Helper T cell (primary cell): ENCODE data around the gene TNPO1.

DNA sequence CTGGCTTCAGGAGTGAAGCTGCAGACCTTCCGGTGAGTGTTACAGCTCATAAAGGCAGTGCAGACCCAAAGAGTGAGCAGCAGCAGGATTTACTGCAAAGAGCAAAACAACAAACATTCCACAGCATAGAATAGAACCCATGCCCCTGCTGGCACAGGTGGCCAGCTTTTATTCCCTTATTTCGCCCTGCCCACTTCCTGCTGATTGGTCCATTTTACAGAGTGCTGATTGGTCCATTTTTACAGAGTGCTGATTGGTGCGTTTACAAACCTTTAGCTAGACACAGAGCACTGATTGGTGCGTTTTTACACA, 7.5 kb upstream of the CENPH start:
- PRO-cap, 2 experiments = no peak in any of the 2 experiments

GRCh38 chr5:69361860-69362573, 7.3 kb downstream of the AK6 start:
- PRO-cap, 2 experiments = no peak in any of the 2 experiments

DNA sequence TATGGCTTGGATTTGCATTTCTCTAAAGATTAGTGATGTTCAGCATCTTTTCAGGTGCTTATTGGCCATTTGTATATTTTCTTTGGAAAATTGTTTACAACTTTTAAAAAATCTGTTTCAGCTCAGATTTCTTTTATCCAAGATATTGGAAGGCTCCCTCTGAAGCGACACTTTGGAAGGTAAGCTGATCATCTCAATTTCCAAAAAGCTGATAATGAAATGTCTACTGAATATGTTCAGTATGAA, 4.6 kb upstream of the MARVELD2 start:
- PRO-cap, 2 experiments = no peak in any of the 2 experiments

DNA sequence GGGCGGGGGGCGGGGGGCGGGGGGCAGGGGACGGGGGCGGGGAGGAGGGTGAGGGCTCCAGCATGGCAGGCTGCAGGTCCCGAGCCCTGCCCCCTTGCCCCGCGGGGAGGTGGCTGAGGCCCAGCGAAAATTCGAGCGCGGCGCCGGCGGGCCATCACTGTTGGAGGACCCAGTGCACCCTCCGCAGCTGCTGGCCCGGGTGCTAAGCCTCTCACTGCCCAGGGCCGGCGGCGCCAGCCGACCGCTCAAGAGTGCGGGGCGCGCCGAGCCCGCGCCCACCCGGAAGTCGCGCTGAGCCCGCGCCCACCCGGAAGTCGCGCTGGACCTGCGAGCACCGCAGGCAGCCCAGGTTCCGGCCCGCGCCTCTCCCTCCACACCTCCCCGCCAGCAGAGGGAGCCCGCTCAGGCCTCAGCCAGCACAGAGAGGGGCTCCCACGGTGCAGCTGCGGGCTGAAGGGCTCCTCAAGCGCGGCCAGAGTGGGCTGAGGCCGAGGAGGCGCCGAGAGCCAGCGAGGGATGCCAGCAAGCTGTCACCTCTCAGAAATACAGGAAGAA, 165.5 kb upstream of the BDP1 start:
- PRO-cap, 2 experiments = no peak in any of the 2 experiments

DNA sequence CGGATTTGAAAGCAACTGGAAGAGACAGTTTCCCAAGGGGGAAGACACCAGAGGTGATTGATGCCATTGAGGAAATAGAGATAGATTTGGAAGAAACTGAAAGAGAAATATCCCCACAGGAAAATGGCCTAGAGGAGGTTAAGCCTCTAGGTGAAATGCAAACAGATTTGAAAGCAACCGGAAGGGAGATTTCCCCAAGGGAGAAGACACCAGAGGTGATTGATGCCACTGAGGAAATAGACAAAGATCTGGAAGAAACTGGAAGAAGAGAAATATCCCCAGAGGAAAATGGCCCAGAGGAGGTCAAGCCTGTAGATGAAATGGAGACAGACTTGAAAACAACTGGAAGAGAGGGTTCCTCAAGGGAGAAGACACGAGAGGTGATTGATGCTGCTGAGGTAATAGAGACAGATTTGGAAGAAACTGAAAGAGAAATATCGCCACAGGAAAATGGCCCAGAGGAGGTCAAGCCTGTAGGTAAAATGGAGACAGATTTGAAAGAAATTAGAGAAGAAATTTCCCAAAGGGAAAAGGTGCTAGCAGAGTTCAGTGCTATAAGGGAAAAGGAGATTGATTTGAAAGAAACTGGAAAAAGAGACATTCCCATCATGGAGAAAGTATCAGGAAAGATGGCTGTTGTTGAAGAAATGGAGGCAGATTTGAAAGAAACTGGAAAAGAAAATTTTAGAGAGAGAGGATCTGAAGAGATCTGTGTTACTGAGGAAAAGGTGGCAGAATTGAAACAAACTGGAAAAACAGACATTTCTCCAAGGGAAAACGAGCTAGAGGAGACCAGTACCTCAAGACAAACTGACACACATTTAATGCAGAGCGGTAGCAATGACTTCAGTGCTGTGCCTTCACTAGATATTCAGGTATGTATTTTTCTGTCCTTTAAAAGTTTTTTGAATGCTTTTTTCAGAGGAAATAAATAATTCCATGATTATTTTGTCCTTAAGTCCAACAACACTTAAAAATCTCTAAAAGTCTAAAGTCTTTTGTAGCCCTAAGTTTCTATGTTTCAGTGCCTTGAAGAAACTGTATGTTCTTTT, 55.2 kb downstream of the BDP1 start:
- PRO-cap, 2 experiments = no peak in any of the 2 experiments

- PRO-cap, 2 experiments = no peak in any of the 2 experiments
Observed at GRCh38 chr5:71631926-71632759, 45.0 kb downstream of the MCCC2 start.

- PRO-cap, 2 experiments = no peak in any of the 2 experiments
Observed at GRCh38 chr5:71694079-71694560, 25.0 kb upstream of the CARTPT start.

- PRO-cap, 2 experiments = no peak in any of the 2 experiments
Observed at GRCh38 chr5:71938589-71939366, 168.5 kb upstream of the MAP1B start.

DNA sequence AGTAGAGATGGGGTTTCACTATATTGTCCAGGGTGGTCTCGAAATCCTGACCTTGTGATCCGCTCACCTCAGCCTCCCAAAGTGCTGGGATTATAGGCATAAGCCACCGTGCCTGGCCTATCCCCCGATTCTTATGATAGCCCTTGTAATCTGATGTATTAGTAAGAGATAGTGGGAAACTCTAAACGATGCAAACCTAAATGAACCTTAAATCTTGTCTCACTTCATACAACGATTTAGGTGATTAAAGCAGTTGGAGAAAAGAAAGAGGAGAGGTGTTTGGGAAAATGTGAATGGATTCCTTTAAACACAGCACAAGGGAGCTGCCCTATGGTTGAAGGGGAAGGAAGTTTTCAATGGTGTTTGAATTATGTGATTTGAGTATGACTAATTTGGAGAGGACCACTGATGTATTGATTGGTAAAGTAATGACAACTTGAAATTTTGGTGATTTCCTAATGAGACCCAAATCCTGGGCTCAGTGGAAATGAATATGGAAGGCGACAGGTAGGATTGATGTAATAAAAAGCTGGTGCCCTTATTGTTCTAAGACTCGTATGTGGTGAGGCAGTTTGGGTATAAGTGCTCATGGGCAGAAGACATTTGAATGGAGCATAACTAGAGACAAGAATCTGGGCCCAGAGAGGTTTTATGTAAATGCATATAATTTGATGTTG, 51.1 kb downstream of the MAP1B start:
- PRO-cap, 2 experiments = no peak in any of the 2 experiments

DNA sequence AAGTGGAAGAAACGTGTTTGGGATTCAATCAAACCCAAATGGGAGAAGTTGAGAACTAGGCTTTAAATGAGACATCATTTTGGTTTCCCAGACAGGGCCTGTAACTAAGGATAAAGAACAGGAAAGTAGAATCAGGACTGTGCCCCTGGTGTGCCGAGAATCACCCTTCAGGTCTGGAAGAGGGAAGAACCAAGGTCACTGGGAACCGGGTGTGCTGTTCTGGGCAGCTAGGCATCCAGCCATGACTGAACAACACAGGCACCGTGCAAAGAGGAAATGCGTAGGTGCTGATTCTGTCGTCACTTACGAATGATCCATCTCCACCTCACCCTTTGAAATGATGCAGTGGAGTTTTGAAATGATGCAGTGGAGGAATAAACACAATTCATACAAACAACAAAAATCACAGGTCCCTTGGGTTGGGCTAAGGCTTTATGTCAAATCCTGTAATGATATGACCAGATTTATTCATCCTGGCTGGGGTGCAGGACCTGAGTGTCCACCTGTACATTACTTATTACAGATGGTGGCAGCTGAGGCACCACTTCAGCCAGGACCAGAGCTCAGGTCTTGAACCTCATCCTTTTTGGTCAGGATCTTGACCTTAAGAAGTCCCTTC, 64.4 kb downstream of the MAP1B start:
- PRO-cap, 2 experiments = no peak in any of the 2 experiments

DNA sequence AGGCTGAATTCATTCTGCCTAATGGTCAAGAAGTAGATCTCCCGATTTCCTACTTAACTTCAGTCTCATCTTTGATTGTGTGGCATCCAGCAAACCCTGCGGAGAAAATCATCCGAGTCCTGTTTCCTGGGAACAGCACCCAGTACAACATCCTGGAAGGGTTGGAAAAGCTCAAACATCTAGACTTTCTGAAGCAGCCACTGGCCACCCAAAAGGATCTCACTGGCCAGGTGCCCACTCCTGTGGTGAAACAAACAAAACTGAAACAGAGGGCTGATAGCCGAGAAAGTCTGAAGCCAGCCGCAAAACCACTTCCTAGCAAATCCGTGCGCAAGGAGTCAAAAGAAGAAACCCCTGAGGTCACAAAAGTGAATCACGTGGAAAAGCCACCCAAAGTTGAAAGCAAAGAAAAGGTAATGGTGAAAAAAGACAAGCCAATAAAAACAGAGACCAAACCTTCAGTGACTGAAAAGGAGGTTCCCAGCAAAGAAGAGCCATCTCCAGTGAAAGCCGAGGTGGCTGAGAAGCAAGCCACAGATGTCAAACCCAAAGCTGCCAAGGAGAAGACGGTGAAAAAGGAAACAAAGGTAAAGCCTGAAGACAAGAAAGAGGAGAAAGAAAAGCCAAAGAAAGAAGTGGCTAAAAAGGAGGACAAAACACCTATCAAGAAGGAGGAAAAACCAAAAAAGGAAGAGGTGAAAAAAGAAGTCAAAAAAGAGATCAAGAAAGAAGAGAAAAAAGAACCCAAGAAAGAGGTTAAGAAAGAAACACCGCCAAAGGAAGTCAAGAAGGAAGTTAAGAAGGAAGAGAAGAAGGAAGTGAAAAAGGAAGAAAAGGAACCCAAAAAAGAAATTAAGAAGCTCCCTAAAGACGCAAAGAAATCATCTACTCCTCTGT, 87.7 kb downstream of the MAP1B start:
- PRO-cap, 2 experiments = no peak in any of the 2 experiments

- PRO-cap, 2 experiments = no peak in any of the 2 experiments
Observed at GRCh38 chr5:72305075-72305506, 14.9 kb downstream of the MRPS27 start.

GRCh38 chr5:72816297-72817014, at the start of gene TNPO1:
Gene TNPO1 (plus strand): TSS chr5:72816661.
- PRO-cap, 2 experiments = peak in 2 of 2 experiments; most common plus-strand start chr5:72816650 (in 1); most common minus-strand start chr5:72816883 (in 2)

DNA sequence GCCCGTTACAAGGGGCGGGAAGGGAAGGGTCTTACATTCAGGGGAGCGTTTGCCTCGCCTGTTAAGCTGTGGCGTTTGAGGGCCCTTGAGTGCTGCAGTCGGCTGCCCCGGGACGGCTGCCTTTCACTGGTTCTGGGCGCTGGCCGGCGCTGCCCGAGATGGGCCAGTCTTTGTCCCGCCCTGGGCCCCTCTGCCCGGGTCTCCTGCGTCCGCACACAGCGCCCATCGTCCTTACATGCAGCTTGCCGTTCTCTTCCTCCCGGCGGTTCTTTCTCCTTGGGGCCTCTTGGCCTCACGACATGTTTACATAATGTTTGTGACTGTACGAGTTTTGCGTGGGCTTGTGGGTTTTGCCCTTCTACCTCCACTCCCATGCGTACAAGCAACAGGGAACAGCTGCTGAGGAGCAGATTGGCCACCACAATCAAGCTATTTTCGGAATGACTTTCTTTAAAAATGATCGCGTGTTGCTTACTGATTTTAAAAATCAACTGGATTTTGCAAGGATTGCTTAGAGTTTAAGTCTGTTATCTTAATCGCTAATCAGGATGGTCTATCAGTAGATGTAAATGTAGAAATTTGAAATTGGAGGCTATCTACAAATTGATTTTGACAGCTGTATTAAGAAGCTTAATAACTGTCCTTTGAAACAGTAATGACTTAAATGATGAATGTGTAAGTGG, 695 bp downstream of the TNPO1 start:
- PRO-cap, 2 experiments = peak in 2 of 2 experiments; most common plus-strand start position 88 of the sequence (in 1); most common minus-strand start position 278 of the sequence (in 2)

DNA sequence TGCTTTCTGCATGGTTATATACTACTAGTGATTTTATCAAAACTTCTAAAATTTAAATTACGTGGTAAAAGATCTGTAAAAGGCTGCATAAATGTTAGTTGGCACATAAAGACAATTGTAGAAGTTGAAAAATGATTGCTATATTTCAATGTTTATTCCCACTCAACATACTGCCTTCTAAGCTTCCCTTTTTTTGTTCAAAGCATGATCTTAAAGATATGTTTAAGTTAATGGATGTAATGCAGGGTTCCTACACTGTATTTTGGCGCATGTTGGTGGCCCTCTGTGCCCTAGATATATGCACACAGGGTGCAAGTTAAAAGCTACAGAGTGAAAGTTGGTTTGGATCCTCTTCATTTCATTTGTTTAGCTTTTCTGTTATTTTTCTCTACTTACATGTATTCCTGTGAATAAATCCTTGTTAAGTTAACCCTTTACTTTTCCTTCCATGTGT, 45.9 kb upstream of the FCHO2 start:
- PRO-cap, 2 experiments = no peak in any of the 2 experiments

- PRO-cap, 2 experiments = no peak in any of the 2 experiments
Observed at GRCh38 chr5:72939888-72940621, 15.8 kb upstream of the FCHO2 start.

DNA sequence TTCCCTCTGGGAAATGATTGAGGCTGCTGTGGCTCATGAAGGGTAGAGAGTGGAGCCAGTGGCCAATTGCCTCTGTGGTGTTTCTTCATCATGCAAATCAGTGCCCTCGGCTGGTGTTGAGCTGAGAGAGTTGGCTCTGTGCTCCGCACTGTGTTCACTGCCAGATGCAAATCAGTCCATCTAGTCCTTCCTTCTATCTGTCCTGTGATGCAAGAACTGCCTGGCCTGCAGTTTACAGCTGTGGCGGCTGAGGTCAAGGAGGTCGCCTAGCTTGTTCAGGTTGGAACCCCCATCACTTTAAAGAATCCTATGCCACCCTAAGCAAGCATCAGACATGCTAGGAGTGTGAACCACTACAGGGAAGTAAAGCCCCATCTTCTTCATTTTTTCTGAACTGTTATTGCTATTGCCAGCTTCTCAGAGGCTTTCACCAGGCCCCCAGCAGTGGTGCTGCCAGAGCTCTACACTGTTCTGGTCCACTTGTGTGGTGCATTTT, 6.1 kb downstream of the TMEM171 start:
- PRO-cap, 2 experiments = no peak in any of the 2 experiments

DNA sequence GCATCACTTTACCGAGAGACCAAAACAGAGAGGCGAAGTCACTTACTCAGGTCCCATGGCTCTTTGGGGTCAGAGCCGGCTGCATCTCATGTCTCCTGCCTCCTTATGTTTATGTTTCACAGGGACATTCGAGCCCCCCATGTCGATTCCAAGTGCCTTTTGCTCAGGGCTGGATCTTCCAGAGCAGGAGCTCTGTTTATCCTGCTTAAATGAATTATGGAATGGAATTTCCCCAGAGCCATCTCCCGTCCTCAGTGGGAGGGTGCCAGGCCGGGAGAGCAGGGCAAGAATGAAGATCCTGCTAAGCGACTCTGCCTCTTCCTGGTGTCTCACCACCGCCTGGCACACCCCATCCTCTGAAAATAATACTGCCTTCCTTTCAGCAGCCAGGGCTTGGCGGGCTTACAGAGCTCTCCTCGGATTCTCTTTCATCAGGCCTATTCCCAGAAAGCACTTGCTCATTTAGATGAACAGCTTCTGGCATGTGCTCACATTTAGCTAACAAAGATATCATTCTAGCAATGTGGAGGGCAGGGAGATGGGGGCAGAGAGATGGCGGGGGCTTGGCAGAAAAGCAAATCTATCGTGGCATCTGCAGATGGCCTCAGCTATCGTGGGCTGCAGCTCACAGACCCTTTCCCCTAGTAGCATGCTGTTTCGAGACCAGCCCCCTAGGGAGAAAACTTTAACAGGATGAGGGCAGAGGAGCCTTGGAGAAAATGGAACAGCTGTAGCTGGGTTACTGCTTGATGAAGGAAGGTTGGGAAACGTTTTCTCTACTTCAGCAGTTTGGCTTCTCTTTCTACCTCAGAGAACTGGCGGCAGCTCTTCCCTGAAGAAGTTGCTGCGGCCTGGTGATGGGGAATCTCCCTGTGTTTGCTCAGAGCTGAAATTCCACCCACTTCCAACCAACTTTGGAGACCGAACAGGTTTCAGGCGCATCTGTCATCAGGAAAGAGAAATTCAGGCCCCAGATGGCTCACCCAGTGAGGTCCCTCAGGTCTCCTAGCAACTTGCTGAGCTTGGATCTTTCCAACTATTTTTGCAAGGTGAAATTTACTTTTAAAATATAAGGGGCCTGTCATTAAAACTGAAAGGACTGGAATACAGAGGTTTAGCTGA, 102.0 kb downstream of the TMEM174 start:
- PRO-cap, 2 experiments = no peak in any of the 2 experiments

GRCh38 chr5:73447075-73447749, 1.4 kb downstream of the FOXD1 start:
- PRO-cap, 2 experiments = no peak in any of the 2 experiments

- PRO-cap, 2 experiments = no peak in any of the 2 experiments
Observed at GRCh38 chr5:73505209-73505570, 6.9 kb downstream of the BTF3 start.